GM12891 (cell line): ENCODE measurements around a stretch of chr1.

GRCh38 chr1:47708251-47708670 lies 270.4 kb downstream of the FOXD2 start:
- RRBS: 39% methylated on average over 2 of the region's 21 CpGs

DNA sequence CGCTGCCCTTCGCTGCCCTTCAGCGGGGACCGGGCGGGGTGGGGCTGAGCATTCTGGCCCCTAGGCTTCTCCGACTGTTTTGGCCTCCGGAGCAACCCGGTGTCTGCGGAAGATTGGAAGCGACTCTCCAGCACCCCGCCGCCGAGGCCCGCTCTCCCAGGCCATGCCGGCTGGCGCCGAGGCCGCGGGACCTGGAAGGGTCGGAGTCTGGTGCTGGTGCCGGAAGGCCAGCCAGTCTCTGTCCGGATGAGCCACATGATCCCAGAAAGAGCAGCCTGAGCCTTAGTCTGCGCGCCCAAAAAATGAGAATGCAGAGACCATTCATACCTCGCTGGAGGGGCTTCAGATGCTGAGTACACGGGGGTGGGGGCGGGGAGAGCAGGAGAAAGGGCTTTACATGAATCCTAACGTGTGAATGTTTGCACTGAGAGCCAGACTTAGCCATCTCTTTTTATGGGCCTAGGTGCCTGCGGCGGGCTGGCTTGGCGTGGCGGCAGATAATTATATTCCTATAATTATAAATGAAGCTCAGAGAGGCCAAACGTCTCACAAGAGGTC lies 272.1 kb downstream of the FOXD2 start:
- RRBS: 8% methylated on average over 21 of the region's 33 CpGs

- RRBS: no CpG with 5 or more reads among the region's 16 CpGs
Observed at GRCh38 chr1:47751890-47752473, 245.2 kb downstream of the TRABD2B start.

DNA sequence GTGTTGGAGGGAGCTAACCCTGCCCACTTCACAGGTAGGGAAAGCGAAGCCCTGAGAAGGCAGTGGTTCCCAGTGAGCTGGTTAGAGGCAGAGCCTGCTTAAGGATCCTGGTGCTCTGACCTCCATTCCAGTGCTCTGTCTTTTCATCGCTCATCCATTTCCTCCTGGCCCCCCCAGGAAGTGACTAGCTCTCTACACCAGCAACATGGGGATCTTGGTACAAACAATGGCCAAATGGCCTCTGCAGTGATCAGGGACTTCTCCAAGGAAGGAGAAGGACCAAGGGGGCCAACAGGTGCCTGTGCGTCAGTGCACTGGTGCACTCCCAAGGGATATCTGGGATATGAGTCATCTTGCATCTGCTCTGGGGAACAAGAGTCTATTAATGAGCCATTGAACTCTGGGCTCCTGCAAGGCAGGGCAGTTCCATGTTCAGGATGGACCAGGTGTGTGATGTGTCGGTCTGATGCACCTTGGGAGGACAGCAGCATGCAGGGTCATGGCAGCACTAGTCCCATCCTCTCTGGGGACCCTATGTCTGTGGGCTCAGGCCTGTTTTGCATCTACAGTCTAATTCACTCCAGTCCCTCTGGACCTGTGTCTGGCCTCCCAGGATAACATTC lies 125.4 kb downstream of the TRABD2B start:
- RRBS: no CpG with 5 or more reads among the region's 4 CpGs

DNA sequence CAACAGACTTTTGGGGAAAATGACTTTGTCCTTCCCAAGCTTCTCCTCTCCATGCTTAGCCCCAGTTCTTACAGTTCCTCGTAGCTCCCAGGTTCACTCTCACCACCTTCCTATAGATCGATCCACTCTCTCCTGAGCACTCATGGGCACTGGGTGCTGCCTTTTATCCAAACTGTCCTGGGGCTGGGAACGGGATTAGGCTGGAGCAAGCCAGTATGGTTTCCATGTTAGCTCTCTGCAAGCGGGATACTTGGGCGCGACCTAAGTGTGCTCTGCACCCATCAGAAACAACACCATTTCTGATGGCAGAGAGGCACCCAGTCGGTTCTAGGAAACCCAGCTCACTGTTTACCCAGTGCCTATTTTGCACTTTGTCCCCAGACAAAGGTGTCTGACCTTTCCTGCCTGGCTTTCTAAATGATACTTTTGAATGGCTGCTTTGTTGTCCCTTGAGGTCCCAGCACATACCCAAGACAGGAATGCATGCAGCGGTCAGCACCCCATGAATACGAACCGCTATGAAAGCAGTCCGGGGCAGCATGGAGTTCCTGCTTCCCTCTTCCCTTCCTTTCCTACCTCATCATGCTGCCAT lies 84.0 kb downstream of the TRABD2B start:
- RRBS: no CpG with 5 or more reads among the region's 11 CpGs

GRCh38 chr1:47995712-47995965 lies 1.5 kb downstream of the TRABD2B start:
- RRBS: no CpG with 5 or more reads among the region's 4 CpGs

DNA sequence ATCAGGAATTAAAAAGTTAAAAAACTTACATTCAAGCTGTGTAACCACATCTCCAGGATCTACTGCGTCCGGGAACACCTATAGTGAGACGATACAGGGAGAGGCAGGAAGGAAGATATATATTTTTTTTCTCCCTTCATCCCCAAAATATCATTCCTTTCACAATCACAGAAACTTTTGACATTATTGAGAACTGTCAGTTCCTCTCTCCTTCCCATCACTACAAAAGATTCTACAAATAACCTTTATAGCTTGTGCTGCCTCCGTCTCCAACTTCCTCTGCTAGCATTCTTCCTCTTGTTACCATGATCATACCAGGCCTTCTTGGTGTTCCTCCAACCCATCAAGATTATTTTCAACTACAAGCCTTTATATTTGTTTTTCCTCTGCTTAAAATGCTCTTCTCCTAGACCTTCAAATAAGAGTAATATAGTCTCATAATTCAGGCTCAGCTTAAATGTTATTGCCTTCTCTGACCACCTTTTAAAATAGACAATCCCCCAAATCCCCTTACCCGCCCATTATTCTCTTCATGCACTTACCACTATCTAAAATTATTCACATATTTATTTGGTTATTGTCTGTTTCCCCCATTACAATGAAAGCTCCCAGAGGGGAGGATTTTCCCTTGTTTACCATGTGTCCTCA lies 20.4 kb downstream of the SPATA6 start:
- RRBS: no CpG with 5 or more reads among the region's 5 CpGs

- RRBS: no CpG with 5 or more reads among the region's 25 CpGs
Observed at GRCh38 chr1:50048471-50048822, 24.7 kb upstream of the AGBL4 start.

- RRBS: no CpG with 5 or more reads among the region's 1 CpG
Observed at GRCh38 chr1:50098639-50098844, 10.2 kb upstream of the ELAVL4 start.

GRCh38 chr1:50175579-50176141 lies 66.9 kb downstream of the ELAVL4 start:
- RRBS: no CpG with 5 or more reads among the region's 6 CpGs

GRCh38 chr1:50779177-50780033 lies 180.7 kb downstream of the FAF1 start:
- RRBS: no CpG with 5 or more reads among the region's 3 CpGs

DNA sequence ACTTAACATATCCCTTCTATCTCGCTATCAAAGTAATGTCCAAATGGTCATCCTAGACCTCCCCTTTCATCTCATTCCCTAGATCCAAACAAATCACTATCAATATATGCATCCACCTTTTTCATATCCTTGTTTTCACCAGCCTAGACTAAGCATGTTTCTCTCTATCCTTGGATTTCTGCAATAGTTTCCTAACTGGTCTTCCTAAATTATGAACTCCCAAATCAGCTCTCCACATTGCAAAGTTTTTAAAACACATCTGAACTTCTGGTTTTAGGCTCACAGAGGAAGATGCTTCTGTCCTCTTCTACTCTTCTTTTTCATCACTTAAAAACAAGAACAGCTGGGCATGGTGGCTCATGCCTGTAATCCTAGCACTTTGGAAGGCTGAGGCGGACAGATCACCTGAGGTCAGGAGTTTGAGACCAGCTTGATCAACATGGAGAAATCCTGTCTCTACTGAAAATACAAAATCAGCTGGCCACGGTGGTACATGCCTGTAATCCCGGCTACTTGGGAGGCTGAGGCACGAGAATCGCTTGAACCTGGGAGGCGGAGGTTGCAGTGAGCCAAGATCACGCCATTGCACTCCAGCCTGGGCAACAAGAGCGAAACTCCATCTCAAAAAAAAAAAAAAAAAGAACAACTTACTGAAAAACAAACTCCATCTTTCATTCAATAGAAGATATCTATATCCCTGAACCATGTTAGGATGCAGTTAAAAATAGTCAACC lies 45.2 kb downstream of the FAF1 start:
- RRBS: no CpG with 5 or more reads among the region's 9 CpGs

DNA sequence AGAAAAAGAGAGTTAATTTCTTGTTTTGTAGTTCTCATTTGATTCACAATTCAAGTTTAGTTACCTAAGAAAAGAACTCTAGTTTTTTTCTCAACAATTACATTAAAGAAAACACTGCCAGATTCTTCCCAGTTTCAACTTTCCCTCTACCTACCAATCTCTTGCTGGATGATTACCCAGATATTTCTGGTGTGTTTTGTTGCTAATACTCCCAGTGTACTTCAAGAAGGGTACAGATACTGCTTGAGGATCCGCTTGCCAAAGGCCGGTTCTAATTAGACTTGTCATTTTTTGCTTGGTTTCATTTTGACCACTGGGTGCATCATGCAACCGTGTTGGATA lies 2.8 kb upstream of the CDKN2C start:
- RRBS: no CpG with 5 or more reads among the region's 3 CpGs

- RRBS: no CpG with 5 or more reads among the region's 11 CpGs
Observed at GRCh38 chr1:51237772-51238570, 1.9 kb downstream of the RNF11 start.

- RRBS: no CpG with 5 or more reads among the region's 5 CpGs
Observed at GRCh38 chr1:51288556-51288970, 41.8 kb downstream of the TTC39A start.

GRCh38 chr1:51531336-51532122 lies 12.5 kb upstream of the EPS15 start:
- RRBS: no CpG with 5 or more reads among the region's 4 CpGs

DNA sequence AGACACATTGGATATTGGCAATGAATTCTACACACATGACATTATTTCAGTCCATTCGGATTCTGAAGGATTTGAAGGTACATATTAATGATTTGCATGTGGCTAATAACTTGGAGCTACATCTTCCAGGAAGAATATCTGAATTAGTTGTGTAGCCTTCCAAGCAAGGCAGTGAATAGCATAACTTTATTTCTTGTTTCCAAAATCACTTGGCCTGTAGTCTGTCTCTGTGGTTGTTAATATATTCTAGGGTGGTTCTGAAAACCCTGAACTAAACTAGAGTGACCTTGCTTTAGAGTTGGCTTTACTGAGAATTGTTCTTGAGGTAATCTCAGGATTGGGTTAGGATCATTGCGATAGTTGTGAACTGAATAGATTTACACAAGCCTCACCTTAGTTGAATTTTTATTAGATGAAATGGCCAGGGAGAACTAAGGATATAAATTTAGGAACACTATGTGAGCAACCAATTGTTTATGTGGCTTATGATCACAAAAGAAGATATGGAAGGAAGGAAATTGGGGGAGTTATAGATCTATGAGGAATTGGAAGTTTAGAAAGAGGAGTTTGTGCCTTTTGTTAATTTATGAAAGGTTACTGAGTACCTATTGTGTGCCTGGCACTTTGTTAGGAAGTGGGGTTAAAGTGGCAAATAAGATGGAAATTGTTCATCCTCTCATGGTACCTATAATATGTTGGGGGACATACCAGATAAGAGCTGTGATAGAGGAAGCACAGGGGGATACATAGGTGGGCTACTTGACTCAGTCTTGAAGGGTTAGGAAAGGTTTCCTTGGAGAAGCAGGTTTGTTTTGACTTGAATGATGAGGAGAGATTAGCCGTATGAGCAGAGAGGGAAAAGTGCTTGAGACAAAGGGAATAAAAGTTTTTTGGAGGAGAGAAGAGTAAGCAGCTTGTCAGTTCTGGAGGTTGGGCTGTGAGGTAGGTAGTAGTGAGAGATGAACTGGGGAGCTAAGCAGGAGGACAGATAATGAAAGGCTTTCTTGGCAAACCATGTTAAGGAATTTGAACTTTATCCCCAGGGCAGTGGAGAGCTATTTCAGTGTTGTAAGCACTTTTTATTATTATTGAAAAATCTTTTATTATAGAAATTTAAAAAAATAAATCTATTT lies 3.2 kb downstream of the OSBPL9 start:
- RRBS: no CpG with 5 or more reads among the region's 3 CpGs

DNA sequence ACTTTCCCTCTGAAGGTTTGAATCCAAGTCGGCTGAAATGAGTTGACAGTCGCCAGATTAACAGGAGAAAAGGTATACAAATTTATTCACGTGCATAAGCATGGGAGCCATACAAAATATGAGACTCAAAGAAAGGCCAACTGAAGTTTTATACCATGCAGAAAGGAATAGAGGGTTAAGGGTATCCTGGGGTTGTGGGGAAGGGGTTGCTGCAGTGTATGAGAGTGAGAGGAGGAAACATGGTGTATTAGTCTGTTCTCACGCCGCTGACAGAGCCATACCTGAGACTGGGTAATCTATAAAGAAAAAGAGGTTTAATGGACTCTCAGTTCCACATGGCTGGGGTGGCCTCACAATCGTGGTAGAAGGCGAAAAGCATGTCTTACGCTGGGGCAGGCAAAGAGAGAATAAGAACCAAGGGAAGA lies 17.6 kb downstream of the OSBPL9 start:
- RRBS: no CpG with 5 or more reads among the region's 8 CpGs

DNA sequence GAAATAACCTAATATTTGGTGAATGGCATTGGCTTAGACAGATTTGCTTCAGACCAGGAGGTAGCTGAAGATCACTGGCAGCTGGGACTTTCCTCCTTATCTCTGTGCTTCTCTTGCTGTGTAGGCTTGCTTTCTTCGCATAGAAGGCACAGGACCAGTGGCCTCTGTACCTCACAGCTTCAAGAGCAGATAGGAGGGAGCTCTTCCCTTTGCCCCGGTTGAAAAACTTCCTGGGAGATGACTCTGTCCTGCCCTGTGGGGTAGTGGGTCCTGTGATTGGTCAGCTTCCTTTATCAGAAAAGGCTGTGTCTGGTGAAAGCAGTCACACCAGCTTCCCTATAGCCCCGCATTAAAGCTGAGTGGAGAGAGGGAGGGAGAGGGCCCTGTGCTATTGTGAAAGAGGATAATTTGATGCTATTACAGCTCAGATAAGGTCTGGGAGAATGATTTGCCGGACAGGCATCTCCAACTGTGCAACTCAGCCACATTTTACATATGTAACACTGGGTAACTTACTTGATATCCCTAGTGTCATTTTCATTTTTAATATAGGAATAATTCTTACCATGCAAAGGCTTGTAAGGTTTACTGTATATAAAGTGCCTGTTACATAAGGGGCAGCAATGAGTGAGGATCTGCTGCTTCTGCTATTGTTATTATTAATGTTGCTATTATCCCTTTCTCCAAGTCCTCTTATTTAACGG lies 31.5 kb downstream of the OSBPL9 start:
- RRBS: no CpG with 5 or more reads among the region's 5 CpGs

GRCh38 chr1:51660973-51661320 lies 44.1 kb downstream of the OSBPL9 start:
- RRBS: no CpG with 5 or more reads among the region's 1 CpG